Fibroblast of villous mesenchyme (primary cell): ENCODE results near the gene WDR33.

DNA sequence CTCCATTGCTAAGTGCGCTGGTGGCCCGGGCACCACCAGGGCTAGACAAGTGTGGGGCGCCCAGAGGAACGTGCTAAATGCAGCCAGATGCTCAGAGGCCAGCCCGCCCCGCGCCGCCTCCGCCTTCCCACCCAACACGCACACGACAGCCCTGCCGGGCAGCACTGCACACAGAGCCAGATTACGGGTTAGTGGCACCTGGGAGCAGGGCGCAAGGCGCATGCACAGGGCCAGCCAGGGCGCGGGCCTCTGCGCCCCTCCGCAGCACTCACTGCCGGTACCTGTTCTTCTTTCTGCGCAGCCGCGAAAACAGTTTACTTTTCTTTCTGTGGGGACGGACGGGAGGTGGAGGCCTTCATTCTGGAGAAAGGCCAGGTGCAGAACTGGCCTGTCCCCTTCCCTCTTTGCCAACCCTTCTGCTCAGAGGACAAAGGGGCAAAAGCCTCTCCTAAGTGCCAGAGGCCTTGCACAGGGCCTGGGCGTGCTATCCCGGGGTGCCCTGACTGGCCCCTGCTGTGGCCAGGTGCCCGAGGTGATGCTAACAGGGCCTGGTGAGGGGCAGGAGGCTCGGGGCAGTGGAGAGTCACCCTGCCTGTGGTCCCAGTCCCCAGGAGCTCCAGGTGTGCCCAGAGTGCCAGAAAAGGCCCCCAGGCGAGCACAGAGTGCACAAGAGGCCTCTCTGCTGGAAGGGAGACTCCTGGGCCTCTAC is 46.5 kb downstream of the BIN1 start:
- CAGE, long polyA plus RNA, result no peak

DNA sequence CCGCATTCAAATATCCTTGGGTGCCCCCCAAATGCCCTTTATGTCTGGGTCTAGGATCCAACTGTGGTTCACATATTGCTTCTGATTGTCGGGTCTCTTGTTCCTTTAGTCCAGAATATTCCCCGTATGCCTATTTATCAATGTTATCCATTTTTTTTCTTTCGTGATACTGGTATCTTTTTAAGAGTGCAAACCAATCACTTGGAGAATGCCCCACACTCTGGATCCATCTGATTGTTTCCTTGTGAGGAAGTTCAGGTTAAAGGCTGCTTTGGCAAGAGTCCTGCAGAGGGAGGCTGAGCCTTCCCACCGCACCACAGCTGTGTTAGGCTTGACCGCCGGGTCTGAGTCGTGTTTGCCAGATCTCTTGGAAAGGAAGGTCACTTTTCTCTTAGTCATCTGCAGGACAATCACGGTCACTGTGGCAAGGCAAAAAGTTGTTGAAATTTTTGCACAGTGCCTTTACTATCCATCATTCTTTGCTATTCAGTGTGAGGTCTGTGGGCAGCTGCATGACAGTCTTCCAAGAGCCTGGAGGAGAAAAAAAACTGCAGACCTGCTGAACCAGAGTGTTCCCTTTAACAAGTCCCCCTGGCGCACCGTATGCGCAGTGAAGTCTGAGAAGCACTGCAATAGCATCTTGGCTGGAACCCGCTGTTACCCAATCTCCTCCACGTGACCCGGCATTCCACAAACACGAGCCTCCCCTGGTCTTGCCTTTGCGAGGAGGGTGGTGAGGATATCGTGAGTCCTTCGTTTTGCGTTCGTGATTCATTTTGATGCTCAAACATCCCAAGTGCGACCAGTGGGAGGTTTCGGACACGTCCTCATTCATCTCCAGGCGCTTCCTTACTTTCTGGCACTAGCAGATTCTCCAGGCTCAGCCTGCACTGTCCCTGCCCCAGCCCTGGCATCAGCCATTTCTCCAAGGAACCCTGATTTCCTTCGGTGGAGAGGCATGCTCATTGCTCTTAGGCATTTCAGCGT is 23.1 kb downstream of the BIN1 start:
- CAGE, long polyA plus RNA, result no peak

DNA sequence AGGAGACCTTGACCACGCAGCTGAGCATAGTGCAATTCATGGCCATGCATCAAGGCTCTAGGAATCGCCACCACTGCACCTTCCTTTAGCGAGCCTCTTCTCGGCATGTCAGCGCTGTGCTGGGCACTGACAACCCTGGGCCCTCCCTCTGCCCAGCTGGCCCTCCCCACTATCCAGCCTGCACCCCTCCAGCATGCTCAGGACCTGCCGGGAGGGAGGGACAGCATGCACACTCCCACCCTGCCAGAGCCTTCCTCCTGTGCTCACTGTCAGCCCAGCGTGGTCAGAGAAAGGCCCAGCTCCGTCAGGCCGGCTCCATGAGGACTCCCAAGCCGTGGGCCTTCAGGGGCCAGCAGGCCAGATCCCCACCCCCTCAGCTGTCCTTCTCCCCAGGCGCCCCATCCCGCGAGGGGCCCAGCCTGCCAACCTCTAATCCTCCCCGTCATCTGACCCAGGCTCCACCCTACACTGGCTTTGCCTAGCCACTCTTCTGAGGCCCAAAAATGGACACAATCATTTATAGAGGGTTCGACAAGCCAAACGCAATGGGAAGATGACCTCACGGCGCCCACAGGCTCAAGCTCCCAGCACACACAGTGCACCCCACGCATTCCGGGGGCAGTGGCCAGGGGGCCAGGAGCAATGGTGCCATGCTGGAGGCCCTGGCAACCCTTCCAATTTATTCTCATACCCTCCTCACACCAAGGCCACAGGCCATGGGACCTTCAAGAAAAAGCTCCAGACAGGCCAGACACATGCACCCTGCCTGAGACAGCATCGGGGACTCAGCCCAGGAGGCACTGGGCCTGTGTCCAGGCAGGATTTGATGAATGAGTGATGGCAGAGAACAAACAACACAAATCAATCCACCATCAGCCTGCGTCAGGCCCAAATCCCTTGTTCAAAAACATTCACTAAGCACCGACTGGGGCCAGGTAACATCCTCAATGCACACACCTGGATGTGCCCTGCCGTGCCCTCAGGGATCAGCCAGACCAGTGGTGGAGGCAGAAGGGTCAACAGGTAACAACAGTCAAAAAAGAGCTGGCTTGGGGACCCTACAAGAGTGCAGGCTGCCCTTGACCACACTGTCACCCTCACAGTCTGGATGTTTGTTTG is 3.3 kb downstream of the BIN1 start:
- CAGE, long polyA plus RNA, result no peak

- CAGE, long polyA plus RNA, result no peak
Observed at GRCh38 chr2:127174928-127175349, 45.2 kb downstream of the CYP27C1 start.

GRCh38 chr2:127374820-127375574 is 12.8 kb downstream of the MAP3K2 start:
- CAGE, long polyA plus RNA, result no peak

DNA sequence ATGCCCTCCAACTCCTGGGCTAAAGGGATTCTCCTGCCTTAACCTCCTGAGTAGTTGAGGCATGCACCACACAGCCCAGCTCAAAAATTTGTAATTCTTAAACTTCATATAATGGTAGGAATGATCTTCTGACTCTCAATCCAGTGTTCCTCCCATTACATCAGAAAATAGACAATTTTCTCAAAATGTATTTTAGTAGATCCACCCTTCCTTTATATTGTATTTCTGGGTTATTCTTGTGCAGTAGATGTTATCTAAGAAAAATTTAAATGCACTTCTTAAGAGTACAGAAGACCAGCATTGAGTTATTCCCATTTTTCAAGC is 6.7 kb downstream of the MAP3K2 start:
- CAGE, long polyA plus RNA, result no peak

DNA sequence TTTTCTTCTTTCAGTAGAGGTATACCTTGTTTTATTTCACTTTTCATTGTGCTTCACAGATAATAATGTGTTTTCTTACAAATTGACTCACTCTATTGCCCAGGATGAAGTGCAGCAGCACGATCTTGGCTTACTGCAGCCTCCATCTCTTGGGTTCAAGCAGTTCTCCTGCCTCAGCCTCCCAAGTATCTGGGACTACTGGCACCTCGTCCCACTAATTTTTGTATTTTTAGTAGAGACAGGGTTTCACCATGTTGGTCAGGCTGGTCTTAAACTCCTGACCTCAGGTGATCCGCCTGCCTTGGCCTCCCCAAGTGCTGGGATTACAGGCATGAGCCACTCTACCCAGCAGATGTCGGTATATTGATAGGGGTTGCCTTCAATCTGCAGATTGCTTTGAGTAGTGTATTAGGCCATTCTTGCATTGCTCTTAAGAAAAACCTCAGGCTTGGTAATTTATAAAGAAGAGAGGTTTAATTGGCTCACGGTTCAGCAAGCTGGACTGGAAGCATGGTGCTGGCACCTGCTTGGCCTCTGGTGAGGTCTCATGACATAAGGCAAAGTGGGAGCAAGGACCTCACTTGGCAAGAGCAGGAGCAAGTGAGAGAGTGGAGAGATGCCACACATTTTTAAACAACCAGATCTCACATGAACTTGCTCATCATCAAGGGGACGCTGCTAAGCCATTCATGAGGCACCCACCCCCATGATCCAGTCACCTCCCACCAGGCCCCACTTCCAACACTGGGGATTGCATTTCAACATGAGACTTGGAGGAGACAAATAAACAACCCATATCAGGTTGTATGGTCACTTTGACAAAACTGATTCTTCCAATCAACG is 5.1 kb downstream of the MAP3K2 start:
- CAGE, long polyA plus RNA, result no peak

- CAGE, long polyA plus RNA, result no peak
Observed at GRCh38 chr2:127398033-127398649, 10.4 kb upstream of the MAP3K2 start.

- CAGE, long polyA plus RNA, result no peak
Observed at GRCh38 chr2:127419275-127419888, 1.2 kb downstream of the PROC start.

DNA sequence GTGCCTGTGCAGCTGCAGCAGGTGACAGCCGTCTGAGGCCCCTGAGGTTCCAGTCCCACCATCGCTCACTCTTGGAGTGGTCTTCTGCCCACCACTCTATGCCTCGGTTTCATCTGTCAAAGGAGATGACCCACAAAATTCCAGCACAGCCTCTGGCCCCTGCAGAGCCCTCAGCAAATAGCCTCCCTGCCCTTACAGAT is 16.6 kb upstream of the GPR17 start:
- CAGE, long polyA plus RNA, result no peak

GRCh38 chr2:127665429-127665790 is 9.9 kb downstream of the LIMS2 start:
- CAGE, long polyA plus RNA, result no peak

GRCh38 chr2:127695691-127696083 is 5.6 kb upstream of the SFT2D3 start:
- CAGE, long polyA plus RNA, result no peak

- CAGE, long polyA plus RNA, result no peak
Observed at GRCh38 chr2:127745929-127746797, 44.9 kb downstream of the SFT2D3 start.

DNA sequence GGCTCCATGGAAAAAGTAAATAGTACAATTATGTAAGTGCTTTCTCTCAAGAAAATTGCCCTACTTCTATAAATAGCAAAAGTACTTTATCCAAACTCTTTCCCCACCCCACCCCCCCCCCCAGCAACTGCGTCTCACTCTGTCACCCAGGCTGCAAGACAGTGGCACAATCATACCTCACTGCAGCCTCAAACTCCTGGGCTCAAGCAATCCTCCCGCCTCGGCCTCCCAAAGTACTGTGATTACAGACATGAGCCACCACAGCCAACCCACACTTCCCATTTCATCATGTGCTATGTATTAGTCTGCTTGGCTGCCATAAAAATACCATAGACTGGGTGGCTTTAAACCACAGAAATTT is 19.9 kb downstream of the WDR33 start:
- CAGE, long polyA plus RNA, result no peak

- CAGE, long polyA plus RNA, result no peak
Observed at GRCh38 chr2:127796530-127797277, 14.3 kb downstream of the WDR33 start.

DNA sequence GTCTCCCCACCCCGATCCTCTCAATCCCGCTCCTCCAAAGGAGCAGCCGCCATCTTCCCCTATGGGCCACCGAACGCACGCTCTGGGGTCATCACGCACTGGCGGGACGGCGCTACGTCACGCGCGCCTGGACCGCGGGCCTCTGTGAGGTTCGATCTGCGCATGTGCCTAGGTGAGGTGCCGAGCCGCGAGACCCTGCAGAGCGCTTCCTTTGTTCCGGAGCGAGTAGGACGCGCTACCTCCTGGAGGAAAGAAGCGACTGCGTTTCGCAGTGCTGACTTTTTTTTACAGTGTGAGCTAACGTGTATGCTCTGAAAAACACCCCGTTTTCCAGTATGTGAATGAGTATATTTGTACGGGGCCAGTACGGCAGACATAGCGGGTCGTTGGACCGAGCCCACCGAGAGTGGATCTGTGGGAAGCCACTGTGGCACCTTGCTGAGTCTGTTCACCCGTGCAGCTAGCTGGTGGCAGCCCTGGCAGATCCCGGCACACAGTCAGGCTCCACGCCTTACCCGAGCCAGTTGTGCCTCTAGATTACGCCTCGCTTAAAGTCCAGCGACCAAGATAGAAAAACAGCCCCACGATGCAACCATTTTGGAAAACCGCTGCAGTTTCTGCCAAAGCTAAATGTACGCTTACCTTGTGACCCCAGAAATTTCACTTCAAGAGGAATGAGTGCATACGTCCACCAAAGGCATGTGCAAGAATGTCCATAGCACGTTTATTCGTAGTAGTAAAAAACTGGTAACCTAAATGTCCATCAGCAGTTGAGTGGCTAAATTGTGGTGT is at the start of gene WDR33:
Gene WDR33, minus strand, starts transcription at position 84 of the 792 bp plus-strand sequence.
- CAGE, long polyA plus RNA, result no peak

GRCh38 chr2:128215022-128215411 is 103.7 kb downstream of the HS6ST1 start:
- CAGE, long polyA plus RNA, result no peak

- CAGE, long polyA plus RNA, result no peak
Observed at GRCh38 chr2:128280111-128280919, 38.4 kb downstream of the HS6ST1 start.

- CAGE, long polyA plus RNA, result no peak
Observed at GRCh38 chr2:128292368-128292918, 26.2 kb downstream of the HS6ST1 start.

- CAGE, long polyA plus RNA, result no peak
Observed at GRCh38 chr2:128396598-128397059, 78.0 kb upstream of the HS6ST1 start.